ReNcell CX (cell line): ENCODE data around the gene SLITRK6.

- PRO-cap = no peak
Observed at GRCh38 chr13:76880463-76881548, 5.4 kb downstream of the KCTD12 start.

DNA sequence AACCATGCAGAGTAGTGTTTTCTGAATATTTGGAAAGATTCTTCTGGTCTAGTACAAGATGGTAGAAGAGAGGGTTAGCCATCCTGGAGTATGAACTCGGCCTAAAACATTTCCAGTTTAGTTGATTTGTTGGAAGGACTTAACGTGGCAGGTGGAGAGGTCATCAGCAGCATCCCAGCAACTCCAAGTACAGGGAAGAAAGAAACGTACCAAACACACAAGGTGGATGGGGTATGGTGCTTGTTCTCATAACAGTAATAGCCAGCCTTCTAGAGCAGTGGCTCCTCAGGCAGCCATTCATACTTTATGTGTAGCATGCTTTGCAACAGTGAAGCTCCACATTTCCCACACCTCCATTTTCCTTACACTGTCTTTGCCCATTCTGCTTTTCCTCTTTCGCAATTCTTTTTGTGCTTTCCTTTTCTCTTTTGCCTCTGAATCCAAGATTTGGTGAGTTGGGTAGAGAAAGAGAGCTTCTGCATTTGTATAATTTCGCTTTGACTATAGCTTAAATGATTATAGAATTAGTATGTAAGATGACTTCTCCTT is 7.5 kb downstream of the CLN5 start:
- PRO-cap = no peak

- PRO-cap = no peak
Observed at GRCh38 chr13:77067456-77067965, 40.6 kb upstream of the FBXL3 start.

- PRO-cap = no peak
Observed at GRCh38 chr13:77136886-77137594, 110.1 kb upstream of the FBXL3 start.

- PRO-cap = no peak
Observed at GRCh38 chr13:77143193-77143823, 116.3 kb upstream of the FBXL3 start.

GRCh38 chr13:77150533-77151015 is 123.6 kb upstream of the FBXL3 start:
- PRO-cap = no peak

GRCh38 chr13:77260265-77260624 is 66.6 kb downstream of the MYCBP2 start:
- PRO-cap = no peak

GRCh38 chr13:77325678-77325885 is 1.3 kb downstream of the MYCBP2 start:
- PRO-cap = no peak

DNA sequence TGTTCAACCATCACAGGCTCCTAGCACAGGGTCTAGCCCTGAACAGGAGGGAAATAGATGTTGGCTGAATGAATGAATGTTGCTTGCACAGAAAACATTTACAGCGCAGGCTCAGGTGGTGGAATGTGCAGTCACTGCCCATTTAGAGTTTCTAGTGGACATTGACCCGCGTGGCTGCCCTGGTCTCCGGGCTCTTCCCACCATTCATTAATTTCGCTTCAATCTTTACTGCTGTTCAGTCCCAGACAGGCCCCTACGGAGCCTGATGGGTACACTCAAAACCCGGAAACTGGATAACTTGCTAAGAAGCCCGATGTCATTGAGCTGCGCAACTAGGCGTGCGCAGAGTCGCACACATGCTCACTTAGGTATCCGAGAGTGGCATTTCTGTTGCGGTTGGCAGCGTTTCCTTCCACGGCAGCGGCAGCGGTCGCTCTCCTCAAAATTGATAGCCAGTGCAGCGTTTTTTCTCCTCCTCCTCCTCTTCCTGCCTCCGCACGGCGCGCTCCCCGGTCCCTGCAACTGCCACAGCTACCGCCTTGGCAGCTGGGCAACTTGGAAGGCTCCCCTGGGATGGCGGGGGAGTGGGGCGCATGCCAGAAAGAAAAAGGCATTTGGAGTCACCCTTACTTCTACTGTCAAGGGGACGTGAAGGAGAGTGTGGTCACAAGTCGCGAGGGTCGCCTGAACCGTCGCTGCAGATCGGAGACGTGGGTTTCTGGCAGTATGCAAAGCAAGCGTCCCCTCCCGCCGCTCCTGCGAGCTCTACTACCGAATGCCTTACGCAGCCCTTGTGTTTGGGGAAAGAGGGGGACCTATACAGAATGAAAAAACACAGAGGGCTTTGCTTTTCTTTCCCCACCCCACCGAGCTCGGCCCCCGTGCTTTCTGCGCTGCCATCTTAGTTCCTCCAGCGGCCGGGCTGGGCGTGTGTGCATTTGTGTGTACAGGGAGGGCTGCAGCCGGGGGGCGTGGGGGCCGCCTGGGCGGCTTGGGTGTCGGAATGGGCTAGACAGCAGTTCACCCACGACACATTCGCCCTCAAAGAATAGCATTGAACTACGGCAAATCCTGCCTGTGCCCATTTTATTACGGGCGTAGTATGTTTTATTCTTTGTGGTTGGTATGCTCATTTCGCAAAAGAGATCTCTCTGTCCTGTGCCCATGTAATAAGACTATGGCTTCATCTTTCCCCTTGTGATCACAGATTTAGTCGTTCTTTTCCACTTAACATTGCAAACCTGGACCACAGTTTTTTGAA is 2.5 kb upstream of the MYCBP2 start:
- PRO-cap = bidirectional peak, plus-strand start at position 369 of the sequence, minus-strand start at position 203 of the sequence; bidirectional peak, plus-strand start at position 527 of the sequence, minus-strand start at position 514 of the sequence; bidirectional peak, plus-strand start at position 953 of the sequence, minus-strand start at position 918 of the sequence

GRCh38 chr13:78102300-78102575 is 183.6 kb upstream of the EDNRB start:
- PRO-cap = no peak

DNA sequence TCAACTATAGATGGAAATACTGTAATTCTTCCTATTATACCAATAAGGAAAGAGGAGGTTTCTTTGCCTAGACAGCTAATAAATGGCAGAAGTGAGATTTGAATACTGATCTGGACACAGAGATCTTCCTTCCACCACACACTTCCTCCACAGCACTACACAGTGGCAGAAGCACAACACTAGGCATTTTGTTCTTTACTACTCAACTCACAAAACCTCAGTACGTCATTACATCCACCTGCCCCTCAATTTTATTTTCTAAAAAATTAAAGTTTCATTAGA is 4.4 kb downstream of the RBM26 start:
- PRO-cap = no peak

DNA sequence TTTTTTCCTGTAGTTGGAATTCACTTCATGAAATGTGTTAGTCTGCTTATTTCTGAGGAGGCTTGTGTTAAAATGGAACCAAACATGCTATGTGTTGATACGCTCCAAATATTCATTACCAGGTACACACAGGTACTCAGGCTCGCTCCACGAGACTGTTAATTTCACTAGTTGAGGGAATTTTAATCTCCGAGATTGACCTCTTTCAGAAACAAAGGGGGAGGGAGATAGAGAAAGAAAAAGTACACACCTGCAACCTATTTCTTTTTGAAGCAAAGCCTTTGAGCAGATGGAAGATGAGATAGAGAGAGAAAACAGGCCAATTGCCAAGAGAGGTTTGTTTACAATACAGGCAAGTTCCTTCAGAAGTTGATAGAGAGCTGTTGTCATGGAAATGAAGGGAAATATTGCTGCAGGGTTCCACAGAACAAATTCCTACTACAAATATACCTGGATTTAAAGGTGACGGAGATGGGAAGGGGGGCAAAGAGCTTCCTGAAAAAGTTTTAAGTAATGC is 388.3 kb downstream of the NDFIP2 start:
- PRO-cap = no peak

DNA sequence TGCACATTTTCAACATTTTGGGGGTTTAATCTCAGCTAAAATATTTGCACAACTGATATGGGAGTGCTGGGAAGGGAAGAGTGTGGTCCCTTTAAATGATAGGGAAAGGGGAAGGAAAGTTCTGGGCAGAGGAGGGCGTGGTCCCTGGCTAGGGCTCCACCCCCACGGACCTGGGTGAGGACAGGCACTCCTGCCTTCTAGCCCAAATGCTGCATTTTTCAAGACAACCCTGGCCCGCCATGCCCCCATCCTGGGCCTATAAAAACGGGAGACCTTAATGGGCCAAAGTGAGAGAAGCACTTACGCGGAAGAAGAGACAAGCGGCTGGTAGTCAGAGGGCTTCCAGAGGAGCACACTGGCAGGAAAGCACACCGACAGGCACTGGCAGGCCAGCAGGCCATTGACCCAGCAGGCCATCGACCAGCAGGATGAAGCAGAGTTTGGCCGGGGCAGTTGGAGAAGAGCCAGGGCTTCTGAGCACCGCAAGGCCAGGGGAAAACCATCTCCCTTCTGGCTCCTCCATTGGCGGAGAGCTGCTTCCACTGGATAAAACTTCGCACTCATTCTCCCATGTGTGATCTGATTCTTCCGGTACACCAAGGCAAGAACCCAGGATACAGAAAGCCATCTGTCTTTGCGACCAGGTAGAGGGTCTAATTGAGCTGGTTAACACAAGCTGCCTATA is 266.6 kb downstream of the SPRY2 start:
- PRO-cap = no peak

GRCh38 chr13:80173242-80173574 is 167.7 kb downstream of the SPRY2 start:
- PRO-cap = no peak

DNA sequence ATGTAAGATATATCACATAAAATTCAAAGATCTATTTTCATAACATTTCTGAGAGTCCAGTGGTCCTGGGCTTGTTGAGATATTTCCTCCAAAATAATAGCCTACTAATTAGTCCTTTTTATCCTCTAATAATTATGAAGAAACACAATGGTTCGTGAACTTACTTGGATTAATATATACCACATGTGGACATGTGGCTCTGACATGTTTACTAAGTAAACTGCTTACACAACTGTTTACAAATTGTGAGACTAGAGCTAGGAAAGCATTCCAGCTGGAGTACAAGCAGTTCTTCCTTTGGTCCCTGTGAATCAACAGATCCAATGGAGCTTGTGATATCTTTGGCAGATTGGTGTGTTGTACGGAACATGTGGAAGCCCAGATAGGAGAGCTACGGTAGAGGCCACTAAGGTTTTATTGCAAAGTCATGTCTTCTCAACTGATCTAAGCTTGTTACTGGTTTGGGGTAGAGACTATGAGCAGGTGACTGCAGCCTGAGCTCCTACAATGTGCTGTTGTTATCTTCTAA is 145.5 kb upstream of the SPRY2 start:
- PRO-cap = no peak

DNA sequence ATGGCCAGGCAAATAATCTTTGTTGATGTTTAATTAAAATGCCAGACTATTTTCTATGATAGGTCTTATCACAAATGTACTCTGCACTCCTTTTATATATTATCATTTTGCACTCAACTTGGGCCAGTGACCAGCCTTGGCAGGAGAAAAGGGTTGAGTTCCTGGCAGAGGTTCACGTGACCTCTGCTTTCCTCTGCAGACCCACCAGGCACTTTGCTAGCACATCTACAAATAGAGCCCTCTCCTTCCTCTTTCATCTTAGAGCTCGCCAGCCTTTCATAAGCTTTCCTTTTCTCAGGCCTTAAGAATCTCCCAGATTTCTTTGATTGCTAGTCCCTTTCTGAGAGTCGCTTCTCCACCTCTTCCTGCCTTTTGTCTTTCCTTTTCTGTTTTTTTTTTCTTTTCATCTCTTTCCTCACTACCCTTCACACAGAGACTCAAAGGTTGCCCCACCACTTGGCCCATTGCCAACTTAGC is 375.6 kb upstream of the SPRY2 start:
- PRO-cap = no peak

DNA sequence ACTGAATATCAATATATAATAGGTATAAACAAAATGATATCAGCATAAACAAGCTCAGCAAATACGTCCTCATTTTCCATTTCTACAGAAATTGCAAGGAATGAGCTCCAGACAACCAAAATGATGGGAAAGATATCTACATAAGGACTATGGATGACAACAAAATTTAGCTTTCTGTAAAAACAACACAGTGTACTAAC is 1662.6 kb downstream of the SLITRK1 start:
- PRO-cap = no peak

DNA sequence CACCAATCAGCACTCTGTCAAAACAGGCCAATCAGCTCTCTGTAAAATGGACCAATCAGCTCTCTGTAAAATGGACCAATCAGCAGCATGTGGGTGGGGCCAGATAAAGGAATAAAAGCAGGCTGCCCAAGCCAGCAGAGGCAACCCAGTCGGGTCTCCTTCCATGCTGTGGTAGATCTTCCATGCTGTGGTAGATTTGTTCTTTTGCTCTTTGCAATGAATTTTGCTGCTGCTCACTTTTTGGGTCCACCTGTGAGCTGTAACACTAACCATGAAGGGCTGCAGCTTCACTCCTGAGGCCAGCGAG is 593.7 kb downstream of the SLITRK6 start:
- PRO-cap = no peak

GRCh38 chr13:85509364-85509871 is 289.8 kb downstream of the SLITRK6 start:
- PRO-cap = no peak

DNA sequence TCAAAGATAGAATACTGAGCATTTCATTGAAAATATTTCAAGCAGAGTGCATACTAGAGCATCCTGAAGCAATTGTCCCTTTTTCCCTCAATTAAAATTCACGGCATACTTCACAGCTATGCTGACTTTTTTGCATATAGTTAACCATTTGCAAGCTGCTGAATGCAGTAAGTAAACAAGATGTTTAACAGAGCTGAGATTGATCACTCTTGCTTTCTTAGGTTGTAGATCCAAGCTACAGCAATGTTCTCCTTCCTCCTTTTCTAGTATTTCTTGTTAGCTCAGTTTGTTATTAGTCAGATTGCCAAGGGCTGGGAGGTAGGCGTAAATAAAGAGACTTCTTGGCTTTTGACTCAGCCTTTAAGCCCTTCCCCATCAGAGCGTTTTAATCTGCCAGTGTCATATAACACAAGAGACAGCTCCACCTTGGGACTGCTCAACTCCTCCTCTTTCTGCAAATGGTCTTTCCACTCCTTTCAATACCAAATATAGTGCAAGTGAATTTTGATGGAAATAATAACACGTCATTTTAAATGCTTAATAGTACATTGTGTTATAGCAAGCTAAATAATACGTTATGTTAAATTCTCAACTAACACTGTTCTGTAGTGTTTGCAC is at the start of gene SLITRK6:
SLITRK6 (minus strand) TSS at position 336 of the 618 bp plus-strand sequence.
- PRO-cap = no peak